Temporal lobe (tissue), 2 donors: ENCODE data around the gene ZNF22.

DNA sequence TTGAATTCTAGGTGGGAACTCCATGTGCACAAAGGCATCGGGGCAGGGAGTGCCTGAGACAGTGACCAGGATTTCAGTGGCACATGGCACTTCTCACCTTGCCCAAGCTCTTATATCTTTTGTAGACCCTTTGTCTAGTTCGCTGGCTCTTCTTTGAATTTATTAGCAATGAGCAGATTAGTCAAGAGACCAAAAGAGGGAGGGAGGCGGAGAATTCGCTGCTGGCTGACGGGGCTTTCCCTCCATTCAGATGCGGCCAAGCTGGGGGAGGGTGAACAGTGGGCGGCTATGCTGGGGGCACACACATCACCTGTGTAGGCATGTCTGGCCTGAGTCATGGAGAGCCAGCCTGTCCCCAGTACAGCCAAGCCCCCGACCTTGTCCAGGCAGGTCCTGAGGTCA is 1.6 kb upstream of the DEPP1 start:
- RAMPAGE, long total RNA: no peak

DNA sequence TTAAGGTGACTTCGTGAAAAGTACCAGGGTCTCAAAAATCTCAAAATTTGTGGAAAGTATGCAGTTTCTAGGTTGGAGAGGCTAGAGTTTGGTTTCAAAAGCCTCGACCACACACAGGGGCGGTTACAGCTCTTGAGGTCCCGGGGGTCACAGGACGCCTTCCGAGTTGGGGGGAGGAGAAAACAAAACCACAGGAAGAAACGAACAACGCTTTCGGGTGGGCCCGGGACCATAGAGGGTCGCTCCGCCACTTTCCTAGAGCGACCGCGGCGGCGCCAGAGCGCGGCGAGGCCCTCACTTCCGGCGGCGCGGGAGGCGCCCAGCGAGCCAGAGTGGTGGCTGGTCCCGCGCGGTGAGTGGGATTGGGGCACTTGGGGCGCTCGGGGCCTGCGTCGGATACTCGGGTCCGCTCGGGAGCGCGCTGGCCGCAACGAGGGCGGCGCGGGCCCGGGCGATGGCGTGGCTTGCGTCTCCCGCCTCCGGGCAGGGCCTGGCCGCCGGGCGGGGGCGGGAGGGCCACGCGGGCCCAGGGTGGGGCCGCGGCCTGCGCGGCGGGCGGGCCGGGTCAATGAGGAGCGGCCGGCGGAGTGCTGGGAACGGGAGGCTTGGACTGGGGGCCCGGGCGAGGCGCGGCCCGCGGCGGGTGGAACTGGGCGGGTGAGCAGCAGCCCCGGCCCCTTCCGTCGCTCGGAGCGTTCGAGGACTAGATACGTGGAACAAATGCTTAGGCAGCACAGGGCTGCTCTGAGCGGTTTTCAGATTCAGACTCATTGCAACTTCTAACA is at the start of gene ZNF22:
TSS of gene ZNF22 (plus strand) at position 297 of the 785 bp plus-strand sequence.
- RAMPAGE, long total RNA: start-site peak on the plus strand centred at position 304 of the sequence, 53 bp wide, 754 and 668 reads in 2 replicates

- RAMPAGE, long total RNA: no peak
Measured at GRCh38 chr10:45330273-45330489, 14.8 kb upstream of the OR13A1 start.

DNA sequence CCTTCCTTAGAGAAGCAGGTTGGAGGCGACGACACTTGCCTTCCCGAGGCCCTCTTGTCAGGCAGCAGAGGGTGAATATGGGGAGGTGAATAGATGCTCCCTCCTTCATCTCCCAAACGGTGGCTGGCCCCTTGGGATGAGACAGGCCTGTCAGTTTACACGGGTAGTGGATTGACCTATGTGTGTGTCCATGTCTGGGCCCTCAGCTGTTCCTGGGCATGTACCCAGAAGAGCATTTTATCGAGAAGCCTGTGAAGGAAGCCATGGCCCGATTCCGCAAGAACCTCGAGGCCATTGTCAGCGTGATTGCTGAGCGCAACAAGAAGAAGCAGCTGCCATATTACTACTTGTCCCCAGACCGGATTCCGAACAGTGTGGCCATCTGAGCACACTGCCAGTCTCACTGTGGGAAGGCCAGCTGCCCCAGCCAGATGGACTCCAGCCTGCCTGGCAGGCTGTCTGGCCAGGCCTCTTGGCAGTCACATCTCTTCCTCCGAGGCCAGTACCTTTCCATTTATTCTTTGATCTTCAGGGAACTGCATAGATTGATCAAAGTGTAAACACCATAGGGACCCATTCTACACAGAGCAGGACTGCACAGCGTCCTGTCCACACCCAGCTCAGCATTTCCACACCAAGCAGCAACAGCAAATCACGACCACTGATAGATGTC is 71.4 kb downstream of the ALOX5 start:
- RAMPAGE, long total RNA: no peak

DNA sequence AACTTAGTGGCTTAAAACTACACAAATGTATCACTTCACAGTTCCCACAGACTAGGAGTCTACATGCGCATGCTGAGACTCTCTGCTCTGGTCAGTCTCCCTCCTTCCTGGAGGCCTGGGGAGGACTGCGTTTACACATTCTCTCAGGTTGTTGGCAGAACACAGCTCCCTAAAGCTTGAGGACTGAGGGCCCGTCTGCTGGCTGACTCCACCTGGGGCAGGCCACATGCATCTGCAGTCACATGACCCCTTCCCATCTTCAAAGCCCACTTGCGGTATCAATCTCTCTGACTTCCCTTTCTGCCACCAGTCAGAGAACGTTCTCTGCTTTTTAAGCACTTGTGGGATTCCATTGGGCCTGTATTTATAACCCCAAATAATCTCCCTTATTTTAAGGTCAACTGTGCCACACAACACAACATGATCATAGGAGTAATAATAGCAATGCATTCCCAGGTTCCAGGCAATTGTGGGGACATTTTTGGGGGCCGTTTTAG is 65.0 kb downstream of the MARCHF8 start:
- RAMPAGE, long total RNA: no peak

GRCh38 chr10:45673260-45673592 is 654 bp upstream of the ZFAND4 start:
- RAMPAGE, long total RNA: no peak

- RAMPAGE, long total RNA: no peak
Measured at GRCh38 chr10:45974099-45974422, 1.8 kb downstream of the TIMM23 start.

GRCh38 chr10:45993763-45994091 is 21.4 kb downstream of the TIMM23 start:
- RAMPAGE, long total RNA: no peak

DNA sequence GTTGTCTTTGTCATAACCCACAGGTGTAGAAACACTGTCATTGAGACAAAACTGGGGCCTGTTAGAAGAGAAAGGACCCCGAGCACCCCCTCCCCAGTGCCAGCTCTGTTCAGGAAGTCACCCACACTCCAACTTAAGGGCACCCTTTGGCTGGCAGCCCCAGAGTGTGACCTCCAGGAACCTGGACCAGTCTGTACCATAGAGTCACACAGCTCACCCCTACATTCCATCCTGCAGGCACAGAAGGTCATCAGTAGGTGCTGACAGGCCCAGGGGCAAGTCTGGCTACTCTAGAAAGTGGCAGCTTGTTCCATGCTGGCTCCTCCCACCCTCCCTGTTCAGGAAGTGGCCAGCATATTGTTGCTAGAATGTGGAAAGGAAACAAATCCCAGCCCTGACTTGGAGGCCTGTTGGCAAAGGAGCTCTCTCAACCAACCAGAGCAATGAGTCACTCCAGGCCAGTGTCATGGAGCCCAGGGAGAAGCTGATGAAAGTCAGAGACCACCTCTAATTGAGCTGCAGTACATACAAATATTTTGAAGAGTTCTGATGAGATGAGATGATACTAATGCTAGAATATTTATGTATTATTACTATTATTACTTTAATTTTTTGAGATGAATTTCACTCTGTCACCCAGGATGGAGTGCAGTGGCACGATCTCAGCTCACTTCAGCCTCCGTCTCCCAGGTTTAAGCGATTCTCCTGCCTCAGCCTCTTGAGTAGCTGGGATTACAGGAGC is 3.3 kb upstream of the NCOA4 start:
- RAMPAGE, long total RNA: no peak

DNA sequence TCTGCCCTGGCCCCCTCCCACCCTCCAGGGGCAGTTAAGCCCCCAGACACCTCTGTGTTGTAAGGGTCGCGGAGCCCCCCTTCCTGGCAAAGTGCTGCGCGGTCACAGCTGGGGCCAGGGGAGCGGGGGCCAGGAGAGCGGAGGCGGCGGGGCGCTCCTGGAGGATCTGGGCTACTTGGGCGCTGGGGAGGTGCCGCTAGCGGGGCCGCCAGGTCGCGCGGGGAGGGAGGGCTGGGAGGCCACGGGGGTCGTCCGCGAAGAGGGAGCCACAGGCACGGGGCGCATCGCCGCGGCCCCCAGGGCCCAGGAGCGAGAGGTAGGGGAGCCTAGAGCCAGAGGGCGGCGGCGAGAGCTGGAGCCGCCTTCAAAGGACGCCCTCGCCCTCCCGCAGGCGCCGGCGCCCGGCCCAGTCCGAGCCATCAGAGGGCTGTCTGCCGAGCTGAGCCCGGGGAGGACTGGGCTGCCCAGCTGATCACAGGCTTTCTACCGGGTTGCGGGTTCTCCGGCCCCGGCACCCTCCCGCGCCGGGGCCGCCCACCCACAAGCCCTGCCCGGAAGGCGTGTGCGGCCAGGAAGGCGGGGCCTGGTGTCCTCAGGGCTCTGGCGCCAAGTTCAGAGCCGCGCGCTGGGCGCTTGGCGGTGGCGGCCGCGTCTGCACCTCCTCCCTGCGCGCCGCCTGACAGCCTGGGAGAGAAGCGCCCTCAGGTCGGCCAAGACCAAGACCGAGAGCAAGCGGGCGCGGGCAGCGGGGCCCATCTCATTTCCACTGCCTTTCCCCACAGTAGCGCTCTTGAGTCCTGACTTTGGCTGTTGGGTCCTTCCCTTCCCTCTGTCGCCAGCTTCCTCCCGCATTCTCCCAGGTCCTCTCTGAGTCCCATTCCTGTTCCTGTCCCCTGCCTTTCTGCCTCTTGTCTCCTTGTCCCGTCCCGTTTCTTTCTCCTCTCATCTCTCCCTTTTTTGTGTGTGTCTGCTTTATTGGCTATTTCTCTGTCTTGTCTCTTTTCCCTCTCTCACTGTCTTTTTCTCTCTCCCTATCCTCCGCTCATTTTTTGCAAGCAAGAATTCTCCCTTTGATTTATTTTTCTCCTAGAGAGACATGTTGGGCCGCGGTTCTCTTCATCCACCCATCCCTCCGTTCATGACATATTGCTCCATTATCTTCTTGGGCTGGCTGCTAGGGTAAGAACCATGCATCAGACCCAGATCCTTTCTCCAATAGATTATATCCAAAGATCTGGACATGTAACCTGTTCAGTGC is 60.5 kb upstream of the MSMB start:
- RAMPAGE, long total RNA: no peak

- RAMPAGE, long total RNA: no peak
Measured at GRCh38 chr10:46284340-46285357, 2.1 kb upstream of the ANTXRL start.

- RAMPAGE, long total RNA: no peak
Measured at GRCh38 chr10:46368965-46369348, 6.6 kb upstream of the ANXA8L1 start.

GRCh38 chr10:46396887-46397425 is 21.4 kb downstream of the ANXA8L1 start:
- RAMPAGE, long total RNA: no peak

DNA sequence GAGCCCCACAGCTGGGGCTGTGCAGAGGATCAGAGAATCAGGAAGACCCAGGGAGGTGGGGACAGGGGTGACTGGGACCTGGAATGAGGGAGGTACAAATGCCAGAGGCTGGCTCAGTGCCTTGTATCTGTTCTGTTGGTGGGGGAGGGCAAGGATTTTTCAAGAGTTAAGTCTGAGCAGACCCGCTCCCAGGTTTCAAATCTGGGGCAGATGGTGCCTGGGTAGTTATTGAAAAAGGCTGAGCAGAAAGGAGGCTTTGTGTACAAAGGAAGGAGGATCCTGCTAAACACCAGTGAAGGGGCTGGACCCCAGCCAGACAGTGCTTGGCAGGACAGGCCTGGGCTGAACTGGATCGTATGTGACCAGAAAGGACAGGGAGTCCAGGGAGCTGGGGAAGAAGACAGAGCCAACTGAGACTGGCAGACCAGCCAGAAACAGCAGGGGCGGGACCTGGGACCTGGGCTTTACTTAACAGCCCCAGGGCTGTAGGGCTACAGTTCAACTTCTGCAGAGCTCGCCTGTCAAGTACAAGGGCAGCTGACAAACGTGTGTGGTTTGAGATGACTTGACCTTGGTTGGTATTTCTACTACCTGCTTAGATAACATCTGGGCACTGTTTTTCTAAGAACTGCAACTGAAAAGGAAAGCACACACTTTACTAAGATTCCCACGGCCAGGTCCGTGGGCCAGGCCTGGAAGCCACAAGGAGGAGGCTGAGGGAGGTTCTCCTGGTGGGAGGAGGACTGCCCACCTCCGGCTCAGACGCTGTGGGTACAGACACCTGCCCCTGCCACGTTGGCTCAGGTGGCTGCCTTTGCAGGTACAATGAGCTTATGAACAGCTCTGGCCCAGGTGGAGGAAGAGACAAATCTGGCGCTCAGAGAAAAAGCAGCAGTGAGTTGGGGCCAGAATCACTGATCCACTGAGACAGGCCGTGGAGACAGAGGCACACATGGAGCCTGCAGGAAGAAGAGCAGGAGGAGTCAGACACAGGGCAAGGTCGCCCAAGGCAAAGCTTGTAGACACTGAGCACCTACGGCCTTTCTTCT is 13.4 kb upstream of the FRMPD2 start:
- RAMPAGE, long total RNA: no peak

DNA sequence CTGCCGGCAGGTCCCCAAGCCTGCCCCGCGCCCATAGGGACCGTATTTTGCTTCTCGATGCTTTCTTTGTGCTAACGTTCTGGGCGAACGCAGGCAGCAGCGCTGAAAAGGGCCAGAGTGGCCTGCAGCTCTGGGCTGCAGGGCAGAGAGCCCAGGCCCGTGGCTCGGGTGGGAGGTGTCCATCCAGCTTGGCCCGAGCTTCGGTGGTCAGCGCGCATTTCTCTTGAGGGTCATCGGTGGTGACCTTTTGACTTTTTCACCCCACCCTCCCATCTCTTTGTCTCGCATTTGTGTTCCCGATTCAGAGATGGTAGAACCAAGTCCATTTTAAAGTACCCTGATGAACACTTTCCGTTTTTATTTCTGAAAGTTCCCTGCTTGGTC is 771 bp downstream of the MAPK8 start:
- RAMPAGE, long total RNA: no peak

GRCh38 chr10:48352423-48353562 is 46.3 kb downstream of the MAPK8 start:
- RAMPAGE, long total RNA: no peak

DNA sequence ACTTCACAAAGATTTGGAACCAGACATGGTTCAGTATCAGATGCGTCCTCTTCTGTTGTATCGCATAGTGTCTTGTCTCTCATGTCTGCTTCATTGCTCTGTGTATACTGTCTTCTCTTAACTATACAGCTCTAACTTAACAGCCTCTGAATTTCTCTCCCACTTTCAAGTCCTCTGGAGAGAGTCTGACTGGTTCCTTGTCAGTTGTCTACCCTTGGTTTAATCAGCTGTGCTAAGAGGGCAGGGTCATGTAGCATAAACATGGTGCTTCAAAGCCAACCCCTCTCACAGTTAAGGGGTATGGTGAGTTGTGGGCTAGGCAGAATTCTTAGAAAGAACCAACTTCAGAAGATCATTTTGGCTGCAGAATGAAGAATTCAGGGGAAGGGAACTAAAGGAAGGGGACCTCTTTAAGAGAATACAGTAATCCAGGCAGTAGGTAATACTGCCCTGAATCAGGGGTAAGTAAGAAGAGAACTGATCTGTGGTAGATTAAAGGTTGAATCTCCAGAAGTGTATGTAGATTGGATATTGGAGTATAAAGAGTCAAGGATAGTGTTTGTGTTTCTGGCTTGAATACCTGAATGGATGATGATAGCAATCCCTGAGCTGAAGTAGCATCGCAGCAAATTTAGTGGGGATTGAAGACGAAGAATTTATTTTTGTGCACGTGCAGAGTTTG is 62.5 kb downstream of the MAPK8 start:
- RAMPAGE, long total RNA: no peak

- RAMPAGE, long total RNA: no peak
Measured at GRCh38 chr10:48369473-48369971, 63.0 kb downstream of the MAPK8 start.

- RAMPAGE, long total RNA: no peak
Measured at GRCh38 chr10:48634442-48634903, 29.6 kb upstream of the ARHGAP22 start.

- RAMPAGE, long total RNA: no peak
Measured at GRCh38 chr10:48934830-48935604, 4.6 kb downstream of the LRRC18 start.